Endothelial cell (in vitro differentiated cells): ENCODE measurements around the gene CENPP.

GRCh38 chr9:89685984-89686629, 81.3 kb downstream of the GADD45G start:
- PRO-cap, result no peak

- PRO-cap, result no peak
These were observed 394.8 kb downstream of the GADD45G start for GRCh38 chr9:89999284-90000438.

DNA sequence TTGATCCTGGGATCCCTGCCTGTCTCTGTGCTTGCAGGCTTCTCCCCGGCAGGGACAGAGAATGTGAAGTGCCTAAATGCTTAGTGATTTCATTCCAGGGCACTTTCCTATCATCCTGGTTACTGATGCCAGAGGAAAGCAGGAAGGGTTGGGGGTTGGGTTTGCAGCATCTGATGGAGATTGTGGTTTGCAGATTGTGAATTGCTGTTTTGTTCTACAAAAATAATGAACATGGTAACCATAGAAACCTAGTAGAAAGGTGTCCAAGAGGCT, 397.5 kb downstream of the GADD45G start:
- PRO-cap, result bidirectional peak, plus-strand start outside the sequence, minus-strand start at position 65 of the sequence

GRCh38 chr9:90024383-90024909, 419.6 kb downstream of the GADD45G start:
- PRO-cap, result no peak

GRCh38 chr9:90212911-90213538, 429.6 kb downstream of the DIRAS2 start:
- PRO-cap, result no peak

- PRO-cap, result no peak
These were observed 209.1 kb downstream of the DIRAS2 start for GRCh38 chr9:90433379-90434029.

GRCh38 chr9:91059770-91060032, 258.1 kb downstream of the SYK start:
- PRO-cap, result no peak

DNA sequence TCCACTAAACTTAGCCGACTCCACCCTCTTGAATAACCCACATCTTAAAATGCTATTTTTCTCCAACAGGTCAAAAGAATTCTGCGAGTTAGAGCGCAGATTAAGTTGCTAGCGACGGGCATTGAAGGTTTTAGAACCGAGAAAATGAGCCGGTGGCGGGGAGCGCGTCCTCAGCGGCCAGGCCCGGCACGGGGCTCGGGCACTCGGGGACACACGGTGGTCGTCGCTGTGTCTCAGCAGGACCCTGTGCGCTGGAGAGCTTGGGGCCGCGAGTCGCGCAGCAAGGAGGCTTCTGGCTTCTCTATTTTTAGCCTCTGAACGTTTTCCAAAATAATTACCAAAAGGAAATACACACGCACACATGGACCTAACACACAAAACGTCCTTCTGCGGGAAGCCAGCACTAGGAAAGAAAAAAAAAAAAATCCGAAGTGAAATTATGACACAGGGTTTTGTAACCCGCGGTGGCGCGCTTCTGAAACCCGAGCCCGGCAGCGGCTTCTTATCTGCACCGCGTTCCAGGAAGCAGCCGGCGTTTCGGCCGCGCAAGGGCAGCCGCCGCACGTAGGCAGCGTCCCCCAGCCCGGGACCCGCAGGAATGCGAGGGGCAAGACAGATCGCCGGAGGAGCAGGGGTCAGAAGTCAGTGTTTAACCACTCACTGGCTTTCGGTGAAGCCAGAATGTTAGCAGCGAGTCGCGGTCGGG, 168.3 kb downstream of the AUH start:
- PRO-cap, result bidirectional peak, plus-strand start at position 615 of the sequence, minus-strand start at position 504 of the sequence

DNA sequence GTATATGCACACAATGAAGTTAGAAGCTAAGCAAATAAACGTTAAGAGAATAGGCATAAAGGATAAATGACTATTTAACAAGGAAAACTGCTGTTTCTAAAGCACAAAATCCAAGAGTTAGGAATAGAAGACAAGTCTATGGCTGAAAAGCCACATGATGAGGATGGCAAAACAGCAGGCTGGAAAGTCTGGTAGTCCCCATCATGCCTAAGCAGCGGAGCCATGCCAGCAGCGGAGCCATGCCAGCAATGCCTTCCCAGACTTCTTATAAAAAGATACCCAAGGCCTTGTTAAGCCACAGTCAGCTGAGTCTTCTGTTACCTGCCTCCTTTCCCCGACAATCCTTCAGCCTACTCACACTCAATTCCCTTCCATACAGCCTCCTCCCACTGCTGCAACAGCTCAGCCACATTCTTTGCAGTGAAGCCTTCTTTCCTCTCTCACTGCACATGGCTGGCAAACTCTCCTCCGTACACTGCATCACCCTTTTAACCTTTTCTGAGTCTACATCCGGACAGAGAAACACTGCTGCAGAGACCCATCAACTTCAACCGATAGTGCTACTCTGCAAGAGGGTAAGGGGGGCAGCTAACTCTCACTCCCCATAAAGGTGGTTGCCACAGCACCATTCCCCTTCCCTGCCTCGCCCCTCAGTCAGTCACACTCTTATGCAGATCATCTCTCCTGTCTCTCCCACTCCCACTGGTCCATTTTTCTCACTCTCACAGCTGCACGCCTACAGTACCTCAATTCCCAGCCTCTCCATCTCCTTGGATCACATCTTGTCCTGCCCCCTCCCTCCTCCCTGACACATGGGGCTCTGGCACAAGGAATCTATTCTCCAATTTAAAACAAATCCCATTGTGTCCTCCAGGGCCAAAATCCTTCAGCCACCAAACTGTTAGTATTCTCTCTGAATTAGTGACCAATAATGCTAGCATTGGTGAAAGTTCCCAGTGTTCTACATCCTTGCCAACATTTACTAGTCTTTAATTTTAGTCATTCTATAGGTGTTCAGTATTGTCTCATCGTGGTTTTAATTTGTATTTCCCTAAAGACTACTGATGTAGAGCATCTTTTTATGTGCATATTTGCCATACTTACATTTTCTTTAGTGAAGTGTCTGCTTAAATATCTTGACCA, 114.6 kb downstream of the AUH start:
- PRO-cap, result no peak

DNA sequence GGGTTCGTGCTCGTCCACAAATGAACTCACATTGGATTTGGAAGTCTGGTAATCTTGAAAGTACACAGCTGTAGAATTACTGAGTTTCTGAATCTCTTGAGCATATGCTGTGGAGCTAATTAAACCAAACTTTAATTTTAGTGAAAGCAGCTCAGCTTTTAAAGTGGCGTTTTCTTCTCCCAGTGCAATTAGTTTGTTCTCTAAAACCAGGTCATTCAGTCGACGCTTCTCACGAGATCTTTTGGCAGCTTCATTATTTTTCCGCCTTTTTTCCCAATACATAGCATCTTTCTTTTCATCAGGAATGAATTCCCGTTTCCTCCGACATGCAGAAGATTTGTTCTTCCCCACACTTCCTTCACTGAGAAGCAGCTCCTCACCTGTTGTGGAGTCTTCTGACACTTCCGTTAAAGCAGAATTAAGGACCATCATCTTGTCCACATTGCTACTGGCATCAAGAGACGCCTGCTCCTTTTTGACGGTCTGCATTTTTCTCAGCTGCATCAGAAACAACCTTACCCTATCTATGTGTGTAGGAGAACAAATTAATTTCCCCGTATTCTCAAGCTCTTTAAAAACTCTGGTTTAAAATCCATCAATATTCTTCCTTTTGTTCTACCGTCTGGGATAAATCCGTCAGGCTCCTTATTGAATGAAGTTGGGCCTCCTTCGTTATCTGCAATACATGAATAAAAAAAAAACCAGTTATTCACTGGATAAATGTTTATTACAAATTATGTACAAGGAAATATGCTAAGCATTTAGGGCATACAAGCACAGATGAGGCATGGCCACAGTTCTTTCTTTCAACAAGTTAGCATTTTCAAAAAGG, 13.2 kb downstream of the NFIL3 start:
- PRO-cap, result no peak

GRCh38 chr9:91517608-91517816, 93.9 kb upstream of the NFIL3 start:
- PRO-cap, result no peak

GRCh38 chr9:91899863-91900941, 49.8 kb downstream of the ROR2 start:
- PRO-cap, result no peak

DNA sequence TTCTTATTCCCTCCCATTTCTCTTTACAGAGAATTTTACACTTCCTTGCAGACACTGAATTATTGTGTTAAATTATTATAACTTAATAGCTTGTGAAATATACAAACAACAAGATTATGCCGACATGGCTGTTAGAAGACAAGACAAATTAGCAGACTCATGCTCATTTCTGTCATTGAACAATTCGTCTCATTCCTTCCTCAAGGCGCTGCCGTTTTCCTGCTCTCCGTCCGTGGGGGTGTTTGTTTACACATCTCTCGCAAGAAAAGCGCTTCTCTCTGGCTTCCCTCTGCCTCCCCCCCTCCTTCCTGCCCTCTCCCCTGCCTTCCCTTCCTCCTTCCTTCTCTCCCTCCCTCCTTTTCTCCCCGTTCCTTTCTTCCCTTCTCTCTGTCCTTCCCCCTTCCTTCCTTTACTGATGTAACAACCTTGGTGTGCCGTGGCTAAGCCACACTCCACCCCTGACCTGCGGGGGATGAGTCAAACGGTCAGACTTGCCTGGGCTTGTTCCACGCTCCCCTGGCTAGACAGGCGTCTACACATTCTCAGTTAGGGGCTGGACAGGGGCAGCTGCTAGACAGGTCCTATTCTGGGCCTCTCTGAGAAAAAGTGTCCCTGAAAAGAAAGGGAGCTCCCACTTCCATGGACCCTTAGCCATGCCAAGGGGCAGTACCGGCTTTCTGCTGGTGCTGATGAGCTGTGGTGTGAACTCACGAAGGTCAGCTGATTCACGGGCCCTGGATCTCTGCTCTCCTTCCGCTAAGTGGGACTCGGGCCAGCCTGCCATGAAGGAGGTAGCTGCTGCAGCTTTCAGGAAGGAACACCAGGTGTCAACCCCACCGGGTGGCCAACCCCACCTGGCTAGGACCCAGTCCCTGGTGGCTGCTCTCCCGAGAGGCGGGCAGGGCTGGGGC, 32.0 kb upstream of the SPTLC1 start:
- PRO-cap, result bidirectional peak, plus-strand start at position 545 of the sequence, minus-strand start at position 240 of the sequence

DNA sequence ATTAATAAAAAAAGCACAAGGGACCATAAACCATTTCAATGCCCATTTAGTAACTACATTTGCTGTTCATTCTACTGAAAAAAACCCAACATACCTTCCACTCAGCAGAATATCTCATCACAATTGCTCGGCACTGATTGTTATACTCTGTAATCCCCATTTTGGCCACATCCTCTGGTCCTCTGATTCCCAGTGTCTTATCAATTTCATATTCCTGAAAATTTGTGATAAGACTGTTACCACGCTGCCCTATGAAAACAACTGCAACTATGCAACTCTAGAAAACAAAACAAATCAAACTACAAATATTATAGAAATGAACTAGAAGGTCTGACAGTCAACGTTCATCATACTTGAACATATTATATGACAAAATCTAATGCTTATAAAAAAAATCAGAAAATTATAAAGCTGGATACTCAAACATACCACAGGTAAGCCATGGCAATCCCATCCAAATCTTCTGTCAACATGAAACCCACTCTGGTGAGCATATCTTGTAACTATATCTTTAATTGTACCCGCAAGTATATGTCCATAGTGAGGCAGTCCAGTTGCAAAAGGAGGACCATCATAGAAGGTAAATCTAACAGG, 5.7 kb downstream of the IARS1 start:
- PRO-cap, result no peak

GRCh38 chr9:92325758-92326458, at the start of gene CENPP:
CENPP (plus strand) TSS chr9:92325953.
- PRO-cap, result bidirectional peak, plus-strand start at chr9:92325956, minus-strand start at chr9:92325898

- PRO-cap, result no peak
These were observed 49.2 kb upstream of the OMD start for GRCh38 chr9:92473526-92473735.

GRCh38 chr9:92607780-92608340, 62.1 kb downstream of the IPPK start:
- PRO-cap, result no peak

- PRO-cap, result no peak
These were observed 53.4 kb downstream of the IPPK start for GRCh38 chr9:92616188-92617308.

- PRO-cap, result no peak
These were observed 35.6 kb downstream of the IPPK start for GRCh38 chr9:92634397-92634611.

GRCh38 chr9:92664699-92665197, 5.2 kb downstream of the IPPK start:
- PRO-cap, result no peak